ENCODE data around the genes MID1 and AMELX.

GRCh38 chrX:7146858-7147107 is 729 bp upstream of the STS start:
- RAMPAGE, long total RNA = no peak
- RRBS = no CpG with 5 or more reads among the region's 2 CpGs

DNA sequence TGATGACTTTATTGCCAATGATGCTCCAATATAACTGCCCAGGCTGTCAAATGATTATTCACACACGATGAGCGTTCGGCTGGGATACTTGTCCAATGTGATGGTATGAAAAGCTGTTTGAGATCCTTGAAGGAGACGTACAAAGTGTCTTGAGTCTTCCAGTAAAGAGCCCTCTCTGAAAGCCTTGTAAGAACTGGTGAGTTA is 11.8 kb upstream of the PUDP start:
- RAMPAGE, long total RNA = no peak
- RRBS = no CpG with 5 or more reads among the region's 4 CpGs

- RAMPAGE, long total RNA = no peak
- RRBS = no CpG with 5 or more reads among the region's 18 CpGs
Measured at GRCh38 chrX:8170594-8170863, 538 bp downstream of the VCX2 start.

GRCh38 chrX:9163421-9163874 is 129.5 kb upstream of the FAM9B start:
- RAMPAGE, long total RNA = no peak
- RRBS = no CpG with 5 or more reads among the region's 4 CpGs

DNA sequence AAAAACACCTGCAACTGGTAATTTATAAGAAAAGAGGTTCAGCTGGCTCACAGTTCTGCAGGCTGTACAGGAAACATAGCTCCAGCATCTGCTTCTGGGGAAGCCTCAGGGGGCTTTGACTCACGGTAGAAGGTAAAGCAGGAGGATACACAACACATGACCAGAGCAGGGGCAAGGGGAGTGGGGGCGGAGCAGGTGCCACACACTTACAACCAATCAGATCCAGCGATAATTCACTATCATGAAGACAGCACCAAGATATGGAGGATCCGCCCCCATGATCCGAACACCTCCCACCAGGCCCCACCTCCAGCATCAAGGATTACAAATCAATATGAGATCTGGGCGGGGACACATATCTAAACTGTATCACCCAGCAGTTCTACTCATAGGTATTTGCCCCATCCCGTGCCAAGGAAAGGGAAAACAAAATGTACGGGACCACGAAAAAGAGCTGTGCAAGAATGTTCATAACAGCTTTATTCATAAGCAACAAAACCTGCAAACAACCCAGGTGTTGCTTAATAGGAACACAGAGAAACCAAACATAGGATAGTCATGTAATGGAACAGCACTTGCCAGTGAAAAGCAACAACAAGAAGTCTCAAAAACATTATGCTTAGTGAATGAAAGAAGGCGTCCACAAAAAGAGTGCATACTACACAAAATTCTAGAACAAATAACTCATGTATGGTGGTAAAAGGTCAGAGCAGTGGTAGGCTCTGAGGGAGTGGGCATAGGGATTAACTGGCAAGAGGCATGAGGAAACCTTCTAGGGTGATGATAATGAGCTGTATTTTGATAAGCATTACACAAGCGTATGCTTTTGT is 130.8 kb upstream of the FAM9B start:
- RAMPAGE, long total RNA = no peak
- RRBS = no CpG with 5 or more reads among the region's 11 CpGs

DNA sequence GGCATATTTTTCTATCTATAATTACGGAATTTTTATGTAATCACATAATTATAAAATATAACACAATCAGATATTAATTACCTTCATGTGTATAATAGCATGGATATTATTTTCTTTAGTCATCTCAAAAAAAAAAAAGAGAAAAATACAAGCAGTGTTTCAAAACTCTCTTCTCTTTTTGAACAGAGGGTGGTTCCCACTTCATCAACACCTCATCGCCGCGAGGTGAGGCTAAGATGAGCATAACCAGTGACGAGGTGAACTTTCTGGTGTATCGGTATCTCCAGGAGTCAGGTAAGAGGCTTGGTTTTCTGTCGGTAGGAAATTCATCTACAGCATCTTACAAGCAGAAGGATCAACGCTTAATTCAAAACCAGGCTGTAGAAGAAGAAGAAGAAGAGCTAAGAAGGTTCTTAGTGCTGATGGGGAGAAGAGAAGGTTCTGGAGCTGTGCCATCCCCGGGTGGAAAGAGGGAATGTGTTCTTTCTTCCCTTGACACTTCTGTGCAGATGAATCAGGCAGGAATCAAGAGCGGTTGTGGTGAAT is 111.5 kb downstream of the GPR143 start:
- RAMPAGE, long total RNA = no peak
- RRBS = no CpG with 5 or more reads among the region's 10 CpGs

GRCh38 chrX:9687846-9688338 is 77.8 kb downstream of the GPR143 start:
- RAMPAGE, long total RNA = no peak
- RRBS = no CpG with 5 or more reads among the region's 30 CpGs

GRCh38 chrX:9718164-9719398 is 47.1 kb downstream of the GPR143 start:
- RAMPAGE, long total RNA = no peak
- RRBS = no CpG with 5 or more reads among the region's 33 CpGs

GRCh38 chrX:10045198-10045930 is 78.2 kb downstream of the CLDN34 start:
- RAMPAGE, long total RNA = no peak
- RRBS = no CpG with 5 or more reads among the region's 11 CpGs

DNA sequence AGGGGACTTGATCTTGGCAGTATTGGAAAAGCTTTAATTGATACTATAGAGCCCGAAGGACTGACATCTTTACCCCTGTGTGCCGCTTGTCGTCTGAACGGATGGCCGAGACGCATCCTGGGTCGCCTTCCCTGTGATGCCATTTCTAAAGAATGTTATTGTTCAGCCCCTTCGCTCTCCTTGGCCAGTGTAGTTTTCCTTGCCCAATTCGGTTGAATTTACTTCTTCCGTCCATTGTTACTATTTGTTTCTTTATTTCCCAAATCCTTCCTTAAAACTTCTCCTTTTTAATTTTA is 80.9 kb downstream of the CLDN34 start:
- RAMPAGE, long total RNA = no peak
- RRBS = no CpG with 5 or more reads among the region's 10 CpGs

GRCh38 chrX:10098098-10098803 is 58.5 kb upstream of the CLCN4 start:
- RAMPAGE, long total RNA = no peak
- RRBS = no CpG with 5 or more reads among the region's 13 CpGs

GRCh38 chrX:10098804-10099133 is 58.0 kb upstream of the CLCN4 start:
- RAMPAGE, long total RNA = no peak
- RRBS = no CpG with 5 or more reads among the region's 4 CpGs

- RAMPAGE, long total RNA = no peak
- RRBS = no CpG with 5 or more reads among the region's 10 CpGs
Measured at GRCh38 chrX:10110514-10110920, 46.3 kb upstream of the CLCN4 start.

DNA sequence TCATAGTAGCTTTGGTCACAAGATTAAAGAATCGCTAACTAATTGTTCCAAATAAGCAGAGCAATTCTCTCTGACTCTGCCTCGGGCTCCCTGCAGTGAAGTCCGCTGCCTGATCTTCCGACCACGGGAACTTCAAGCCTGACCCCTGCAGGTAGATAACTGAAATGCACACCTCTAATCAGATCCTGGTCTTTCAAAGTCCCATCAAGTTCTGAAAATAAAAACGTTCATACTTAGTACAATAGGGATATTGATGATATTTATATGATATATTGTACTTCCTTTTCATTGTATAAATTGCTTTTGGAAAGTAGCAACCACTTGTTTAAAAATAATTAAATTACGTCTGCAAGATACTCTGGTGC is 4.4 kb downstream of the MID1 start:
- RAMPAGE, long total RNA = no peak
- RRBS = no CpG with 5 or more reads among the region's 7 CpGs

DNA sequence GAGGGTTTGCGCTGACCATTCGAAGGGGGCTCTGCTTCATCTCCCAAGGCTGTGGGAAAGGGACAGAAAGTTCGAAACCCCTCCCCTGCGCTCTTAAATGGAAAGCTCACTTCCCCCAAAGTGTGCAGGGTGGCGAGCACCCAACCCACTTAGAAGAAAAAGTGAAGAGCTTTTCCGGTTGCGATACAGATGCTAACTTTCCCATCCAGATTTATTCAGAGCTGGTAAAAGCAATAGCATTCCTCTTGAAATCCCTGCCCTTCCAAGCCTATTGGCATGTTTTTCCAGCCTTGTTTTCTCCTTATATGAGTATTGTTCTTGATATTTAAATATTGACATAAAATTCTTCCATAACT is 1.3 kb downstream of the MID1 start:
- RAMPAGE, long total RNA = no peak
- RRBS = no CpG with 5 or more reads among the region's 7 CpGs

DNA sequence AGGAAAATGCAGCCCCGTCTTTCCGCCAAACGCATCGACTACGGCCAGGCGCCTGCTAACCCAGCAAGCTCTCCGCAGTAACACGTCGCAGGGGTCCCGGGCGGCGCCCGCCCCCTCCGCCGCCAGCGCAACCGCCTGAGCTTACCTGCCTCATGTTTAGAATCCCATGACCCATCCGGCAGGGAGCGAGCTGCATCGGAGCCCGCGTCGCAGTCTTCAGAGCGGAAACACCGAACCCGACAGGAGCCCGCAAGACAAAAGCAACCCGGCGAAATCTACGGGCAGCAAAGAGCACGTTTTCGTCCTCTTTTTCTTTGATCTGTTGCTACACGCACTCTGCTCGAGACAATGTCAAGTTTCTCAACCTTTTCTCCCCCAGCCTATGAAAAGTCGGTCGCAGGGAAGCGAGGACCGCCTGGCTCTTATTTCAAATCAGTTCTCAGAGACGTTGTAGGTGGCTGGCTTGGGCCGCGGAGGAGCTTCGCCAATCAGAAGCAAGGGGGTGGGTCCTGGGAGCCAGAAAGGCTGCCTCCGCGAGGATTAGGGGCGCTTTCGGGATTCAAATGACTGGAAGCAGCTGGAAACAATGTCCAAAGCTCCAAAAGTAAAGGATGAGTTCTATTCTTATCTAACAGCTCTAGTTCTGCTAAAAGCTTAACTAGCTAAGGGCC is at the start of gene MID1:
Gene MID1, minus strand, starts transcription at position 441 of the 671 bp plus-strand sequence.
- RAMPAGE, long total RNA = start-site peak on the minus strand centred at position 355 of the sequence, 139 bp wide, 547 and 426 reads in 2 replicates
- RRBS = 9% methylated on average over 16 of the region's 46 CpGs

DNA sequence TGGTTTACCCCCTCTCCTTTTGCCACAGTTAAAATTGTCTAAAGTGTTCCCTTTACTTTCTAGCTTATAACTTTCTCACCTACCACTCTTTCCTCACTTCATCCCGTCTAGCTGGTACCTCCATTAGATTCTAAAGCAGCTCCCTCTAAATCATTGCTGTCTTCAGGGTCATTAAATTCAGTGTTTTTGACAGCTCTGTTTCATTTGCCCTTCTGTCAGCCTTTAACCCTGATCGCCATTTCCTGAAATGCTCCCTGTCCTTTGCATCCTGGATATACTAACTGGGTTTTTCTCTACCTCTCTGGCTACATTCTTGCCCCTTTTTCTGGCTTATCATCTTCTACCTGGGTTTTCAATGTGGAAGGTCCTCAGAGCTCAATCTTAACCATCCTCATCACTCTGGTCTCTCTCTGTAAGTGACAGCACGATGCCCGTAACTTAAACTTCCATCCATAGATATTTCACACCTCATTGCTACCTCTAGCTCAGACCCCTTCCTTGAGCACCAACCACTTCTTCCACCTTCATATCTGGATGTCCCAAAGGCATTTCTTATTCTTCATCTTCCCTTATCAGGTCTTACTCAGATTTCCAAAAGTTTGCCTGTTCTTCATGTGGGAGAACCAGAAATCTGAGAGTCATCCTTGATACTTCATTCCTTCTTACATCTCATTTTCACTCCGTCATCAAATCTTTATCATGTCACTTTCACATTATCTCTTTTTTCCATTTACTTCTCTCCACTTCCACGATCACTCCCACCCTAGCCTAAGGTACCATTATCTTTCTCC is 80.7 kb downstream of the HCCS start:
- RAMPAGE, long total RNA = no peak
- RRBS = no CpG with 5 or more reads among the region's 6 CpGs

GRCh38 chrX:11292998-11293466 is at the start of gene AMELX:
Gene AMELX (plus strand): TSS chrX:11293413.
- RAMPAGE, long total RNA = no peak
- RRBS = no CpG with 5 or more reads among the region's 3 CpGs

GRCh38 chrX:11663765-11664858 is 1.6 kb downstream of the ARHGAP6 start:
- RAMPAGE, long total RNA = no peak
- RRBS = 11% methylated on average over 9 of the region's 60 CpGs

GRCh38 chrX:11792580-11793241 is 34.7 kb downstream of the MSL3 start:
- RAMPAGE, long total RNA = no peak
- RRBS = 45% methylated on average over 2 of the region's 7 CpGs

All from cardiac muscle cell (in vitro differentiated cells and primary cell).